CMK (cell line): ENCODE measurements around a stretch of chr15.

DNA sequence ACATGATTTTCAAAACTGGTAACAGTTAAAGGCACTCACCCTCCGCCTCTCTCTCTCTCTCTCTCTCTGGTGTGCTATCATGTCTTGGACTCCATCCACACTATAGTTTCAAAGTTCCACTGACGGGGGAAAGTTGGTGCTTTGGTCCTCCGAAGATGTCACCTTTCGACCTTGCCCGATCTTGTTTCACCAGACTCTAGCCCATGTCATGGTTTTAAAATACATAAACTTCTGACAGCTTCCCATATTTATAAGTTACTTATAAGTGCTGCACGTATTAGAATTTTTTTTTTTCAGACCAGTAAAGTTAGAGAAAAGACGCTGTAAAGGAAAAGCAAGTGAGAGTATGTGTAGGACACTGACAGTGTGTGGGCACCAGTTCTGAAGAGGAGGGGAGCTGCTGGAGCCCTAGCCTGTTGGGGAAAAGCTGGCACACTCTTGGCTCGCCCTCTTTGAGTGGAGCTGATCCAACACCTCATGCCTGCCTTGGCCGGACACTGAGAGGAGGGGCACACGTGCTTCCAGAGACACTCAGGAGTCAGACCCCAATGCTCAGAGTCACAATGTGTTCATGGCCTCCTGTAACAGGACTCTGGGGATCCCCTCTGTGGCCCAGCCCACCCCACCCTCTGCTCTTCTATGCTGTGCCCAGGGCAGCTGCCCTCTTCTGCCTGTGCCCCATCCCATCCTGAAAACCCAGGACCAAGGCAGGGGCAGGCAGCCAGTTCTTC is 200.5 kb upstream of the TPM1 start:
- RRBS = no CpG with 5 or more reads among the region's 10 CpGs

GRCh38 chr15:62850567-62851089 is 191.9 kb upstream of the TPM1 start:
- RRBS = no CpG with 5 or more reads among the region's 8 CpGs

DNA sequence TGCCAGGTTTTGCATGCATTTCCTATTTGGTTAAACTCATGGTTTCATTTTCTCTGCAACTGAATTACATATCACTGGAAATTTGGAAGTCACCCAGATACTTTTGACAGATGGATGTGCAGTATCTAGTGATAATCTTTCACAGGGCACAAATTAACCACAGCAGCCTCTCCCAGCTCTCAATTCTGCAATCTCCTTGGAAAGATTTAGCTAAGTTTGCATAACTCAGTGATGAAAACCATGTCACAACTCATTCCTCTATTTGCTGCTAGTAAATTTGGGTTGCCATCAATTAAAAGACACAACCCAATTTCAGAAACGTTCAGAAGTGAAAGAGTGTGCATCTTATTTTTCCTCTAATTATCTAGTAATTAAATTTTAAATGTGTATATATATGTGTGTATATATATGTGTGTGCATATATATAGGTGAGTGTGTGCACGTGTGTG is 162.2 kb upstream of the TPM1 start:
- RRBS = no CpG with 5 or more reads among the region's 2 CpGs

DNA sequence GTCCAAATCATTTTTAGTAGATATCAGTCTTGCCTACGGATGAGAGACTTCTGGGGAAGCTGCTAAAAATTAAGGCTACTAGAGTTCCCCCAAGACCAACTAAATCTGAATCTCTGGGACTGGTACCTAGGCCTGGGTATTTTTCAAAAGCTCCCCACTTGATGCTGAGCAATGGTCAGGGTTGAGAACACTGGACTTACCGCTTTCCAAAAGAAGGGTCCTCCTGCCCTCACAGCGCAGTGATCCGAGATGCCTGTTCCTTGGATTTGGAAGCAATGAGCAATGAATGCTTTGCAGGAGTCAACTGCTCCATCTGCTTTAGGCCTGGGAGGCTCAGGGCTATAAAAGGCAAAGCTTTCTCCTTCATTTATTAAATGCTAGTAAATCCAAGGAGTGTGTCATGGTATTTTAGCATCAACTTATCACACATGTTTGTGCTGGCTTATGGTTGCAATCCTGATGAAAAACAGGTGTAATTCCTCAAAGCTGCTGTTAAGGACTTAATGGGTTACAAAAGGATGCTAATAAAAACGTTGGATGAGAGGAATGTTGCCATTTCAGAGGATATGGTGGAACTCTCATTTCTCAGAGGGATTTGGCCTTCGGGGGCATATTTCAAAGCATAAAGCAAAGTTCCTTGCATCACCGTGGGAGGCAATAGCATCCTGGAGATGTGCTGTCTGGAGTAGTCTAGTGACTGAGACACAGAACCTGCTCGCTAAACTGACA is 158.6 kb upstream of the TPM1 start:
- RRBS = no CpG with 5 or more reads among the region's 8 CpGs

- RRBS = no CpG with 5 or more reads among the region's 2 CpGs
These were observed 26.9 kb upstream of the TPM1 start for GRCh38 chr15:63015602-63016074.

- RRBS = no CpG with 5 or more reads among the region's 18 CpGs
These were observed 30.9 kb downstream of the TPM1 start for GRCh38 chr15:63073051-63074239.

- RRBS = 1% methylated on average over 33 of the region's 69 CpGs
These were observed 549 bp downstream of the LACTB start for GRCh38 chr15:63121940-63122879.

- RRBS = no CpG with 5 or more reads among the region's 10 CpGs
These were observed 1.1 kb downstream of the RPS27L start for GRCh38 chr15:63156083-63156727.

DNA sequence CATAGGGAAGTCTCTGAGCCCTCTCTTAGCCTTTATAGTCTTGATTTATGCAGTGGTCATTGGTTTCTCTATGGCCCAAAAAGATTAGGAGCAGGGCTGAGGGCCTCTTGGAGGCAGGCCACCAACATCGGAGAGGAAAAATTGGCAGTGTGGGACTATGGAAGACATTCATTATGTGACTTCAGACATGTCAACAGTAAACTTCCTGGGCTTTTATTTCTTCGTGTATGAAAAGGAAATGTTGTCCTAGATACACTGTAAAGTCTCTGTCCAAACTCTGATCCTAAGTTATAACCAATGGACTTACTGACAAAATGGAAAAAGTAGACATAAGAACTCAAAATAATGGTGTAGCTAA is 13.5 kb downstream of the RAB8B start:
- RRBS = no CpG with 5 or more reads among the region's 2 CpGs

DNA sequence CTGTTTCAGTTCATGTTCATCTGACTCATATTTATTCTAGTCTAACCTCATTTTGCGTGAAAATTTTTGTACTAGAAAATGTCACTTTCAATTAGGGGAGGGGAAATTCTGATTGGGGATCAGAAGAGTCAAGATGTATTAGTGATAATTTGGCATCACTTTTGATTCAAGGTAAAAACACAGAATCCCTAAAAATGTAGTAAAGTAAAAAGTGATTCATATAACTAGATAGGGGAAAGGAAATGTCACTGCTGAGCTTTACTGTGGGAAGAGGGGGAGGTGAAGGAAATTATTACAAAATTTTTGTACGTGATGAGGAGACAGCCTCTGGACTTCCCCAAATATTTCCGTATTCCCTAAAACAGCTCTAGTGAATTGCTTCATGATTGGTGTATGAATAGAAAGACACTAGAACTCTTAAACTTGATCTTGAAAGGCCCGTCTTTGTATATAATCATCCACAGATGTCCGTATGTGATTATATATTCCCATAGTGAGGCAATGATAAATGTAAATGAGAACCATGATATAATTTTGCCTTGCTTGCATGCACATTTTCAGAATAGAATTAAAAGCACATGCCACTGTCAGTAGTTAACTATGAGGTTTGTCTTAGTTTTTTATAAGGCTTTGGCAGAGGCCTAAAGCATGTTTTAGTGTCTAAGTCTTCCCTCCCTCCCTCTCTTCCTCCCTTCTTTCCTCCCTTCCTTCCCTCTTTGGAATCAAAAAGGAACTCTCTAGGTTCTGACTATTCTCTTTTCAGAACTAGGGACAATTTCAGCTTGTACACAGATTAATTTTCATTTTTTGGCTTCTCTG is 23.2 kb downstream of the RAB8B start:
- RRBS = no CpG with 5 or more reads among the region's 5 CpGs

GRCh38 chr15:63353126-63353444 is 28.6 kb downstream of the CA12 start:
- RRBS = no CpG with 5 or more reads among the region's 8 CpGs

- RRBS = no CpG with 5 or more reads among the region's 5 CpGs
These were observed 27.7 kb downstream of the CA12 start for GRCh38 chr15:63353935-63354432.

GRCh38 chr15:63488669-63489059 is 15.7 kb upstream of the USP3 start:
- RRBS = no CpG with 5 or more reads among the region's 3 CpGs

GRCh38 chr15:63504932-63506059 is 903 bp downstream of the USP3 start:
- RRBS = 2% methylated on average over 41 of the region's 90 CpGs

GRCh38 chr15:63630312-63630905 is 33.2 kb downstream of the FBXL22 start:
- RRBS = no CpG with 5 or more reads among the region's 7 CpGs

DNA sequence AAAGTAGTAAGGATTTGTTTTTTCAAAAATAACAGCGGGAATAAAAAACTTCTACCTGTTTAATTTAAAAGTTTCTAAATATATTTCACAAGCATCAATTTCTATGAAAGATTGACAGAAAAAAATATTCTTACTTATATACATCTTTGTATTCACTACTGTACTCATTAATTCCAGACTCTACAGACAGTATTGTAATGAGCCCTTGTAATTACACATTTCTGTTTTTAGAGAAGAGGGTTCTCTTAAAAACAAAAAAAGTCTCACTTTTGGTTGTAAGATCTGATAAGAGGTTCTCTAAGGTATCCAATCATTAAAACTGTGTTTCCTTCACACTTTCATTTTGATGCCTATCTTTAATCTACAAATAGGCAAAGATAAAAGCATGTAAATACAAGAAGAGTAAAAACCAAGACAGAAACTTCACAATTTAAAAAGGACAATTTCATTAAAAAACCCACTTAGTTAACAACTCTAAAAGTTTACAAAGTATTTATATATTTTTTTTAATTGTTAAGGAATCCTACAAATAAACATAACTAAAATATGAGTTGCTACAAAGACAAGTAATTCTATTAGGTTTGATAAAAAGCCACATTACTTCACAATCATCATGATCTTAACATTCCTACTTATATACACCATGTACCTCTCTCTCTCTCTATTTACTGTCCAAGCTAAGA is 75.7 kb downstream of the FBXL22 start:
- RRBS = no CpG with 5 or more reads among the region's 1 CpG

GRCh38 chr15:63858837-63859455 is 25.2 kb upstream of the HERC1 start:
- RRBS = no CpG with 5 or more reads among the region's 3 CpGs

DNA sequence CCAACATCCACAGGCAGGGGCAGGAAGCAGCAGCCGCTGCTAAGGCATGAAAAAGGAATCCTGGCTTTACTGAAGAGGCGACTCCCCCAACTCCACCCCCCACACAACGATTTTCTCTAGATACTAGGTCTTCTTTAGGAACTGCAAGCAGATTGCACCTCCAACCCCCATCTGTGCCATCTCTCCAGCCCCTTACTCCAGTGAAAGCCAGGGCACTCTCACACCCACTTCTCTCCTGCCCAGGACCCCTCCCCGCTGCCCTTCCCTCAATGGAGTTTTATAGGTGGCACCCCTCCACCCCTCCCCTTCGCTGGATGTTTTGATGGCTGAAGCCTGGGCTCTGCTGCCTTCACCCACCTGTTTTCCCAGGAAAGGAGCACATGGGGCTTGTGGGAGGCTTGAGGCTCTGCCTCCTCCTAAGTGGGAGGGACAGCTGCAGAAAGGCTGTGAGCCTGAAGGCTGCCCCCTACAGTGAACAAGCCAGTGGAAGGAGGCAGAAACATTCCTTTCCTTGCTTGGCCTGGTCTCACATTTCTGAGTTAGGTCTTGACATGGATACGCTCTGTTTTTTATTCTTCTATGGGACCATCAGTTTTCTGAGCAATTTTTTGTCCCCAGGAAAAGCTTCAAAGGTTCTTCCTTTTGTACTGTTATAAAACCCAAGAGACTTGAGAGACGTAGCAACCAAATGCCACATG is 82.6 kb upstream of the HERC1 start:
- RRBS = no CpG with 5 or more reads among the region's 7 CpGs

GRCh38 chr15:63945614-63946937 is 100.2 kb downstream of the DAPK2 start:
- RRBS = no CpG with 5 or more reads among the region's 15 CpGs

- RRBS = no CpG with 5 or more reads among the region's 6 CpGs
These were observed 4.1 kb downstream of the CIAO2A start for GRCh38 chr15:64089495-64090074.